SP-49 (cell line): ENCODE measurements around the gene MRPL42.

DNA sequence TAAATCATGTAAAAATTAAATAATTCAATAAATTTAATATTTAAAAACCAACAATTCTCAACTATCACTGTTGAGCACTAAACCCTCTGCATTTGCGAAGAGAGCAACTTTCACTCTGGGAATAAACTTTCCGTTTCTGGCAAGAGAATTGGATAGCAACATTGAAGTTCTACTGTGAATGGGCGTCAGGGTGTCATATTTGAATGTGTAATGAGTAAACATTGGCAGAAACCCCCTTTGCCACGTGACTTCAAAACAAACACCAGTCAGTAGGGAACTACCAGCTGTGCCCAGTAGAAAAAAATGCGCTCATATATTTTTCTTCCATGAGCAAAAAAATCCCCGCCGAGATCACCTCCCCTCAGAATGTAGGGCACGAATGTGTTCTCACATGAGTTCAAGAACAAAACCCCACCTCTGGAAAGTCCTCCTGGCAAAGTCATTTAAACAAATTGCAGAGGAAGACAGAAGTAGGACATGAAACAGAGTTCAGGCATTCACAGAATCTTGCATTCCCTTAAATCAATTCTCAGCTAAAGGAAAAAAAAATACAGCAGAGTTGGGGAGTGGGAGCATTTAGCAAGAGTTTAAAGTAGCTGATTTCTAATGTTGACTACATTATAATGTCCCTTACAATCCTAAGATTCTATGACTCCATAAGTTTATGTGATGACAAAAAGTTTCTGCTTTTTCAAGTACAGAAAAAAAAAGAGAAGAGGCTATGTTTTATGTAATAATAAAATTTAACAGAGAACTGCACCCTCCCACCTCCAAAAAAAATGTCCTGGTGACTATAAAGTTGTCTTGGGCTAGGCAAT is 80.5 kb downstream of the BTG1 start:
- PRO-cap: no peak

- PRO-cap: no peak
Observed at GRCh38 chr12:92107179-92107710, 38.4 kb downstream of the BTG1 start.

- PRO-cap: no peak
Observed at GRCh38 chr12:92108126-92108498, 37.5 kb downstream of the BTG1 start.

DNA sequence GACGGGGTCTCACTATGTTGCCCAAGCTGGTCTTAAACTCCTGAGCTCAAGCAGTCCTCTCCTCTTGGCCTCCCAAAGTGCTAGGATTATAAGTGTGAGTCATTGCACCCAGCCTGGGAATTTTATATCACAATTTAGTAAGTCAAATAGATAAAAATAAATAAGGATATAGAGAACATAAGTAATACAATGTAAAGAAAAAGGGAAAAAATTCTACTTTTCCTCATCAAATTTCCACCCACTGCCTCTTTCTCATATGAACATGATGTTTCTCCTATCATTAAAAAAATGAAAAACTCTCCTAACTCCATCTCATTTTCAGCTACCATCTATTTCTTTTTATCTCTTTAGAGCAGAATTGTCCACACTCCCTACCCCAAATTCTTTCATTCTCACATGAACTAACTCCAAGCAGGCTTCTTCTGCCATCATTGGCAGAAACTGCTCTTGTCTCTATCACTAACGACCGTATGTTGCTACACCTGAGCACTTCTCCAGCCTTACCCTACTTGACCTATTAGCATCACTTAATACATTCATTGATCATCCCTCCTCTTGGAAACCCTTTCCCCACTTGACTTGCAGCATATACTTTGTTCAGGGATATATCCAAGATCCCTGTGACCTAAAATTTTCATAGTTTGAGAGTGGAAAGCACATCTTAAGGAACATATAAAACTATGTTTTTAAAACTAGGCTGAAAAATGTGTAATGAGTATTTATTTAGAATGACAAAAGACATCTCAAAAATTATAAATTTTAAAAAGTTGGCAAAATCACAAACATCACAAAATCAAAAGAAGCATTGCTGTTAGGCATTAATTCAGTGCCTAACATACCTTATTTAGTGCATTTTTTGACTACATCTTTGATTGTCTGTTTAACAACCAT is 29.8 kb downstream of the BTG1 start:
- PRO-cap: no peak

- PRO-cap: no peak
Observed at GRCh38 chr12:92139436-92140441, 5.9 kb downstream of the BTG1 start.

DNA sequence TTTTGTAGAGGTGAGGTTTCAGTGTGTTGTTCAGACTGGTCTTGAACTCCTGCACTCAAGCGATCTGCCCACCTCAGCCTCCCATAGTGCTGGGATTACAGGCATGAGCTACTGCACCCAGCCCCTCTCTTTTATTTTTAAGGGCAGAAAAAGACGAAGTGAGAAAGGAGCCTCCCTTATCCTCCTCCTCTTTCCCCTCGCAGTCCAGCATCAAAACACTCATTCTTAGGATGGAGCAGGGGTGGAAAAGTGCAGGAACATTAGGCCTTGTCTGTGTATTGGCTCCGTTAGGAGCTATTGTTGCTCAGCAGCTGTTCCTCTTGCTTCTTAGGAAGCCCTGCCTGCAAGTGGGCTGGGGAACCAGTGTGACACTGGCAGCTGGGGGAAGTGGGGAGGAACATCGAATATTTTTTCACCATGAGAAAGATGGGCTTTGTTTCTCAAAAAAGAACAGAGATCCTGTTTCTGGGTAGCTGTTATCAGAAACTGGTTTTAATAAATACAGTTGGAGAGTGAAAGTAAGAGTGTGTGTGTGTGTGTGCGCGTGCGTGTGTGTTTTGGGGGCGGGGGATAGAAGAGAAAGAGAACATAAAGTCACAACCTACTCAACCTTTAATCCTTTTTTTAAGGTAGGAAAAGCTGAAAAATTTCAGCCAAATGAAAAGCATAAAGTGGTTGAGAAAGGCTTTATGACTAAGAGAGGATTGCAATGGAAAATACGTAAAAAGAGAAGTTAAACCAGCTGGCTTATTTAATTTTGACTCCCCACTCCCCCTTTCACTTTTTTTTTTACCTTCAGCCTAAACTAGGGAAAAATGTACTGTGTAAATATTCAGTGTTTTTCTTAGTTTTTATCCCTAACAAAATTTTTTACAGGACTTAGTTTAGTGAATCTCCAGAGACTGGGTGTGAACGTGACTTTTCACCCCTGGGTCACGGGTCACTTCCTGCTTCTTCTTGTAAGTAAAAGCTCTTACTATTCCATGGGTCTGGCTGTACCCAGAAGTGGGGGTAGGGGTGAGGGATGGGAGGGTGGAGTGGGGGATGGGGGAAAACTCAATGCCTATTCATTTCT is 197.2 kb upstream of the PLEKHG7 start:
- PRO-cap: unidirectional peak, plus-strand start at position 371 of the sequence; unidirectional peak, plus-strand start at position 555 of the sequence

GRCh38 chr12:92539154-92539835 is 163.5 kb upstream of the PLEKHG7 start:
- PRO-cap: no peak

DNA sequence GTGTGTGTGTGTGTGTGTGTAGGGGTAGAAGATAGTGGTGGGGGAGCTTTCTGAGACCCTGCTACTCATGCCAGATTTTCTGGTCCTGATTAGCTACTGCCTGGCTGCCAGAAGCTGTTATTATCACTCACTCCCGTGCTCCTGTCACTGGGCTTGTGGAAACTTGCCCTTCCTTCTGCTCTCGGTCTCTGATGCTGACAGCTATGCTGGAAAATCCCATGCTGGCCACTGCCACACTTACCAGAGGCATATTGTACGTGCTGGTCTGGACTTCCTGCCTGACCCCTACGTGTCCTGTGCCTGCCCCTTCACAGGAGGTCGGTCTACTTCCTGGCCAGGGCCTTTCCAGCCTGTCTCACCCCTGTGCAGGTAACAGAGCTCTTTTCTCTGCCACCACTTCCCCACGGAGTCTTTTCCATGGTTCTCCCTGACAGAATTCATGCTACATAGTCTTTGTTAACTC is 149.4 kb upstream of the PLEKHG7 start:
- PRO-cap: no peak

- PRO-cap: no peak
Observed at GRCh38 chr12:92568787-92569233, 134.0 kb upstream of the PLEKHG7 start.

DNA sequence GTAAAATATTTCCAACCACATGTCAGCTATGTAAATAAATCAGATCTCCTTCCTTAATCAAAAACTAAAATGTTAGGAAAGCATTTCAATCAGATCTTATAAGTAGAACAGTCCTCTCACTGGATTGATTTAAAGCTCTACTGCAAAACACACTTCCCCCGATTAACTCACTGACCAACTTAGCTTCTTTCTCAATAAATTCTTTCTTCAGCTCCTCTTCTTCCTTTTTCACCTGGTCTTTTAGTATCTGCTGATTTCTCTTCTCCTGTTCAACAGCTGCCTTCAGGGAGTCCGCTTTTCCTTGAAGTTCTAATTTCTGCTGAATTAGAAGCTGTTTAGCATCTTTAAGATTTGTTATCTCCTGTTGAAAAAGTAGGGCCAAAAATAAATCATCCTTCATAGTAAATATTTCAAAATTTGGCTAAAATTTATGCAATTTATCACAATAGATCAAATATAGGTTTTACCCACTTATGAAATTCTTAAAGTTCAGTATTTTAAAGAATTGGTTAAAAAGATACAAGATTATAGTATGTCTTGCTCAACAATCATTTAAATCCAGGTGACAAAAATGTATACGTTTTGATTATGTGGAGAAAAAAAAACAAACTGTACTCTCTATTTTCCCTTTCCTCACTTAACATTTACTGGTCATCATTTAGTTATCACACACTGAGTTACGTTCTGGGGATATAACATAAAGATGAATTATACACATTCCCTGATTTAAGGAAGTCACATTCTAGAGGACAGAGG is 76.3 kb downstream of the PLEKHG7 start:
- PRO-cap: no peak

- PRO-cap: no peak
Observed at GRCh38 chr12:92784790-92785344, 82.1 kb downstream of the PLEKHG7 start.

DNA sequence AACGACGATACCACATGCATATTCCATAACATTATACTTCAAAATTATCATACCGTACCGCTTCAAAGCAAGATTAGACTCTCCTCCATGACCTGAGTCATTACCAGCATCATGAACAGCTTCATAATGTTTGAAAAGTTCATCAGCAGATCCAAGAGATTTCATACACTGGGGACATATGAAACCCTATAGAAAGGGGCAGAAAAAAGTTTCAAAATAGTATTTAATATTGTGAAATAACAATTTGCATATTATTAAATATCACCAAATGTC is 64.4 kb downstream of the EEA1 start:
- PRO-cap: no peak

DNA sequence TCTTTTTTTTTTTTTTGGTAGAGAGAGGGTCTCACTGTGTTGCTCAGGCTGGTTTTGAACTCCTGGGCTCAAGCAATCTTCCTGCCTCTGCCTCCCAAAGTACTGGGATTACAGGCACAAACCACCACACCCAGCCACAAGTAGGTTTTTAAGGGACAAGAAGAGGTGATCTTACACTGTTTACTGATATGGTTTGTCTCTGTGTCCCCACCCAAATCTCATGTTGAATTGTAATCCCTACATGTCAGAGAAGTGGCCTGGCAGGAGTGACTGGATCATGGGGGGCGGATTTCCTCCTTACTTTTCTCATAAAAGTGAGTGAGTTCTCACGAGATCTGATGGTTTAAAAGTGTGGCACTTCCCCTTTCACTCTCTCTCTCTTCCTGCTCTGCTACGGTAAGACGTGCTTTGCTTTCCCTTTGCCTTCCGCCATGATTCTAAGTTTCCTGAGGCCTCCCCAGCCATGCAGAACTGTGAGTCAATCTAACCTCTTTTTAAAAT is 11.9 kb upstream of the EEA1 start:
- PRO-cap: no peak

- PRO-cap: unidirectional peak, plus-strand start at chr12:93378402; bidirectional peak, plus-strand start at chr12:93378771, minus-strand start at chr12:93378692
Observed at GRCh38 chr12:93378282-93379321, 877 bp downstream of the NUDT4 start.

DNA sequence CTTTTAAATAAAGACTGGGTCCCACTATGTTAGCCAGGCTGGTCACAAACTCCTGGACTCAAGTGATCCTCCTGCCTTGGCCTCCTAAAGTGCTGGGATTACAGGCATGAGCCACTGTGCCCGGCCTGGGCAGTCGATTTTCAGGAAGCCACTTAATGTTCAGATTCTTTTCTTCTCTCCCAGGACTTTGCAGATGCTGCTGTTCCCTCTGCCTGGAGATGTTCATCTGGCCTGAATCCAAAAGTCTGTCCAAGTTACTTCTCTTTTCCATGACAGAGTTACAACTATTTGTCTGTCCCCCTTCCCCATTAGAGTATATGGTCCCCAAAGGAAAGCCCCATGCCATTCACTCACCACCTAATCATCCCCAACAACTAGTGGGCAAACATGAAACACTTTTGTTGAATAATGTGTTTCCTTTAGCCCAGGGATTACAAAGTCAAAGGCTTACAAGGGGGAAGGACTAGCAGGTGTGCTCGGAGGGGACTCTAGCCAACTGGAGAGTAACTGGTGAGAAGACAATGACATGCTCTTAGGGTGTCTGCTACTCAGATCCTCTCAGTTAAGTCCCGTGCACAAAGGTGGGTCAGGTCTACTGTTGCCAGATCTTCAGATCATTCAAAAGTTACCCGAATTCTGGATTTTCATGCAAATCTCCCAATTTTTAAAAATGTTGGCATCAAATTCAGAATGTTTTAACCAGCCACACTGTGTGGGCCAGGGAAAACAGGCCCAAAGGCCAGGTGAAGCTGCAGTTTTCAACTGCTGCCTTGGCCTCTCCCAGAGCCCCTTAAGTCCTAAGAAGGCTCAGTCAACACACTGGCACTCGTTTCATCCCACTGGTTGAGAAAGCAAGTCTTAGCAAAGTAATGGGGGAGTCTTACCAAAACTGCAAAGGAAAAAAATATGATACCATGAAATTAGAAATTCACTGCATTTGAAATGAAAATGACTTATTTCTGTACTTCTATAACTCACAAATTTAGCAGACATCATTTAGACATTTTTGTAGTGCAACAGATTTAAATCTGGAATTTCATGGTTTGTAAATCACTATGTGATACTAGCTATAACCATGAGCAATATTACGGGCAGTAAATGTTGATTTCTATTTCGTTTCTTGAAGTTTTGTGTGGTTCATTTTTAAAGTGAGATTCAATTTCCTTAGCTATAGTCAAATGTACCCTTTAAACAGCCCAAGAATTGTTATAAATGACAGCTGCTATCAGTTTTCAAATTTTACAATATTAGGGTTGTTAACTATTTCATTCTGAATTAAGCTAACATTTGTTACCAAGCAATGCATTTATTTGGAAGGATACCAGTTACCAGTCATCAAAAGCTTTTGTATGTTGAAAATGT is 29.8 kb downstream of the NUDT4 start:
- PRO-cap: no peak

DNA sequence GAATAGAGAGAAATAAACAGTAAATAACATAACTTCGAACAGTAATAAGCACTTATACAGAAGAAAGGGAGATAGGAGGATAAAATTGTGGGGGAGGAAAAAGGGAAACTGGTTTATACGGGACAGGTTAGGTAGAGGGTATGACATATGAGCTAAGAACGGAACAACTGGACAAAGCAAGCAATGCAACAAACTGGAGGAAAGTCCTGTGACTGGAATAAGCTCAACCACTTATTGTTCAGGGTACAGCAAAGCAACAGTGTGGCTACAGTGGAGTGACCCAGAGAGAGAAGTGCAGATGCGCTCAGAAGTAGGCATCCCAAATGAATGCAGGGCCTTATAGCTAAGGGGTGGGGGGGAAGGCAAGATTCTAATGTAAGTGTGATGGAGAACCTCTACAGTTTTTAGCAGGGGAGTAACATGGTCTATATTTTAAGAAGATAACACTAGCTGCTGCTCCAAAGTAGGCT is 3.5 kb downstream of the UBE2N start:
- PRO-cap: no peak

GRCh38 chr12:93440279-93440871 is 1.4 kb downstream of the UBE2N start:
- PRO-cap: no peak

DNA sequence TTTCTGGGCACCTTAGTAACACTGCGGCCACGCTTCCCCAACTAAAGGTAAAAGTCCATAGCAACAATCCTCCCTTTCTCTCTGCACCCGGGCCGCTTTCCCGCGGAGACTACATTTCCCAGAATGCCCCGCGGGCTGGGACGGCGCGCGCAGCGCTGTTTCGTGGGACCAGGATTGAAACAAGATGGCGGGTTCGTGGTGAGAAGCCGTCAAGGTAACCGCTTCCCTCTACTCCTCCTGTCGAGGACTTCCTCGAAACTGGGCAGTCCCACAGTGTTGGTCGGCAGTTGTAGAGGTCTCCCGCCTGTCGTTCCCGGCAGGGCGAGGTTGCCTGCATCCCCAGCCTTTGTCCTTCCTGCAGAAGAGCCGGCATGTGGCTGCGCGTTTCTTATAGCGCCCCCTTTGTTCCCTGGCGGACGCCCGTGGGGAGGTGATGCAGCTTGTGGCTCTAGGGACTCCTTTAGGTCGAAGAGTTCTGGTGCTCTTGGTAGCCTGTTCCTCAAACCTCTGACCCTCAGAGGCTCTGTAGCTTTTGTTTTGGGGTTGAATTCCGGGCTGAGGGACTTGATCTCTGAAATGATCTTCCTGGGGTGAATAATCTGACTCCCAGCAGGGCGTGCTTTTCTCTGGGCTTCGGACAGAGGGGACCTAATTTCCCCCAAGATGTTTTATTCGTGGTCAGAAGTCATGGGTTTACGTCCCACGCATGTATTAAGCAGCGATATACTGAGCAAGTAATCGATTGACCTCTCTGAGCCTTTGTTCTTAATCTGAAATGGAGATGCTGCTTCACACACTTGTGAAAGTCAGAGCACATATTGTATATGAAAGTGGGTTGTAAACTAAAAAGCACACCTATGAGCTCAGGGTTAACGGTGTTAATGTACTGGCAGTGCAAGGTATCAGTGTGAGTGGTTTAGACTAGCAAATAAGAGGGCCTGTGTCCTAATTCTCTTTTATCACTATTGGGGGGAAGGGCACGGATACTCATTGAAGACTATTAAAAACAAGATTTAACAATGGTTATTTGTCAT is at the start of gene MRPL42:
MRPL42 (plus strand) TSS at position 174 of the 1,034 bp plus-strand sequence.
- PRO-cap: unidirectional peak, plus-strand start at position 177 of the sequence; bidirectional peak, plus-strand start at position 535 of the sequence, minus-strand start at position 411 of the sequence

DNA sequence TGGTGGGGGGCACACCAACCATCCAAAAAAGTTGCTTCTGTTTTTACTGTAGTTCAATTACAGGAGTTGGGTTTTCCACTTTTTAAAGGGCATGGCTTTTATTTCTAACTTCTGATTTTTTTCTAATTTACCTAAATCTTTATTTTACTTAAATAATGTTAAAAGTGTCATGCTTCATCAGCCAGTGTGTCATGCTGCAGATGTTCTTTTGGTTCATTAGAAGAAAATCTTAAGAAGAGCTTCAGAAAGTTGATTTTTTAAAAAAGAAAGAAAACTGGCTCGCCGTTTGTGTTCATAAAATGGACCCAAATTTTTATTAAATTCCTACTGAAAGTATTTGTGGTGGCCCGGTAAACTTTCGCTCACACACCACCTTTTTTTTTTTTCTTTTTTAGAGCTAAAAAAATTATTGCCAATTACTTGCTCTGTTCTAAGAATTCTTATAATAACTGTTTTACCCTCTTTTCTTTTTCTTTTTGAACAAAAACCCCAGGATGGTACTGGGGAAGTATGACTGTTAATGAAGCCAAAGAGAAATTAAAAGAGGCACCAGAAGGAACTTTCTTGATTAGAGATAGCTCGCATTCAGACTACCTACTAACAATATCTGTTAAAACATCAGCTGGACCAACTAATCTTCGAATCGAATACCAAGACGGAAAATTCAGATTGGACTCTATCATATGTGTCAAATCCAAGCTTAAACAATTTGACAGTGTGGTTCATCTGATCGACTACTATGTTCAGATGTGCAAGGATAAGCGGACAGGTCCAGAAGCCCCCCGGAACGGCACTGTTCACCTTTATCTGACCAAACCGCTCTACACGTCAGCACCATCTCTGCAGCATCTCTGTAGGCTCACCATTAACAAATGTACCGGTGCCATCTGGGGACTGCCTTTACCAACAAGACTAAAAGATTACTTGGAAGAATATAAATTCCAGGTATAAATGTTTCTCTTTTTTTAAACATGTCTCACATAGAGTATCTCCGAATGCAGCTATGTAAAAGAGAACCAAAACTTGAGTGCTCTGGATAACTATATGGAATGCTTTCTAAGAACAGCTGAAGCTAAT is 2.1 kb downstream of the SOCS2 start:
- PRO-cap: no peak

DNA sequence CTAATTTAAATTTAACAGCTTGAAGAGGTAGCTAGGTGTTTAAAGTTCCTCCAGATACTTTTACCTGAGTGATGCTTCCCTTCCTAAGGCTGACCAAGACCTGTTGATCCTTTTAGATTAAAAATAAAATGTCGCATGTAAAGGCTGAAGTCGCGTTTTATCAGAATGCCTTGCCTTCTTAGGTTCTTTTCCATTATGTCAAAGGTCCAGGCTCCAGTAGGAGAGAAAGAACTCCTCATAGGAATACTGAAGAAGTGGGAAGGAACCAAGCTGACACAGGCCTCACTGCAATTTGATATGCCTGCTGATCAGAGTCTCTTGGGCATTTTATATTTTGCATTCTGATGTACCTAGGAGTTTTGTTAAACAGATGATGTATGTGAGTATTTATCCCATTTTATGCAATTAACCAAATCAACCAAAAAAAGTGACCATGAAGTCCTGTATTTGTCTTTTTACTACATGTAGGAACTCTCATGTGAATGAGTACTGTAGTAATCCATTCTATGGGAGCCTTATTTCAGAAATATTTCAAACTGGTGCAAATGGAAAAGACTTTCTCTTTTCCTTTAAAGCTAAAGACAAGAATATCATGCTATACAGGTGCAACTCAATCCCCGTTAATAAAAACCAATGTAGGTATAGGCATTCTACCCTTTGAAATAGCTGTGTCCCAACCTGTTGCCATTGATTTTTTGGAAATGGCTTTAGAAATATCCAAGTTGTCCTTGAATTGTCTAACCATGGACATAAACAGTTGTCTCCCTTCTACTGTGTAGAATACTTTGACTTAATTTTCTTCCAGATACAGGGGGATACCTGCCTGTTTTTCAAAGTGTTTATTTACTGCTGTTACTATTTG is 3.1 kb downstream of the SOCS2 start:
- PRO-cap: no peak